Left lung (tissue), 1 donor: ENCODE measurements around the gene GDAP1L1.

DNA sequence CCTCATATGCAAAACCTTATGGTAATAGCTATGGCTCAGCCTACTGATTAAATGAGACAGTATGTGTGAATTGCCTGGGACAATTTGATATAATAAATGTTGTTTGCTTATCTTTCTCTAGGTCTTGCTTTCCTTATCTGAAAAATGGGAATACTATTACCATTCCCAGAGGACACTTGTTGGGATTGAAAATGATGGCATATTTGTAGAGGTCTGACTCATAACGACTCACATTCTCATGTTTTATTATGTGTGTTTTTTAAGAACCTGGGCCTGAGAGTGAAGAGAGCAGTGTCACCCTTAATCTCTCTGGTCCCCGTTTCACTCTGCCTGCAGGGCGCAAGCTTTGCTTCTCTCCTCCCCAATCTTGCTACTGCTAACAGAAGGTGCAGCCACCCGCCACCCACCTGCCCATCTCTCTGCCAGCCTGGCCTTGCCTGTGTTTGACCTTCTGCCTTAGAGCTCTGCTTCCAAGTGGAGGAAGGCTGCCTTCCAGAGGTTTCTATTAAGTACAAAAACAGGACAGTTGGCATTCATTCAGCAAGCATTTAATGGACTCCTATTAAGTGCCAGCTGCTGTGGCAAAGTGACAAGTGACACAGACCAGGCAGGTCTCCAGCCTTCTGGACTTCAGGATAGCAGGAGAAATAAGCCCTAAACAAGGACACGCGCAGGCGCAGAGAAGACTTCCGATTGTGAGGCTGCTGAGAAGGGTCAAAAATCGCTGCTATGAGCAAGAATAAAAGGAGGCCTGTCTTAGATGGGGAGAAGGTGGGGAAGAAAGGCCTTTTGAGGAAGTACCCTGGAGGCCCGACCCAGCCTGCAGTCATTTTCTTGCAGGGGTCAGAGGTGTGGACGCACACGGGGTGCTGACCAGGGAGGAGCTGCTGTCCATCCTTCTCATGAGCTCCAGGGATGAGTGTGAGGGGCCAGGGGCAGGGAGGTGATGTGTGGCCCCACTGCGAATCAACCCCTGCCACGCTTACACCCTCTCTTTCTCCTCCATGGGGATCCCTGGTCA lies 112.5 kb downstream of the JPH2 start:
- PRO-cap = no peak

DNA sequence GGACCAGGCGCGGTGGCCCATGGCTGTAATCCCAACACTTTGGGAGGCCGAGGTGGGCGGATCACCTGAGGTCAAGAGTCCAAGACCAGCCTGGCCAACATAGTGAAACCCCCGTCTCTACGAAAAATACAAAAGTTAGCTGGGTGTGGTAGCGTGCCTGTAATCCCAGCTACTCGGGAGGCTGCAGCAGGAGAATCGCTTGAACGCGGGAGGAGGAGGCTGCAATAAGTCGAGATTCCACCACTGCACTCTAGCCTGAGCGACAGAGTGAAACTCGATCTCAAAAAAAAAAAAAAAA lies 41.7 kb downstream of the JPH2 start:
- PRO-cap = no peak

GRCh38 chr20:44175198-44175661 lies 11.8 kb downstream of the JPH2 start:
- PRO-cap = no peak

DNA sequence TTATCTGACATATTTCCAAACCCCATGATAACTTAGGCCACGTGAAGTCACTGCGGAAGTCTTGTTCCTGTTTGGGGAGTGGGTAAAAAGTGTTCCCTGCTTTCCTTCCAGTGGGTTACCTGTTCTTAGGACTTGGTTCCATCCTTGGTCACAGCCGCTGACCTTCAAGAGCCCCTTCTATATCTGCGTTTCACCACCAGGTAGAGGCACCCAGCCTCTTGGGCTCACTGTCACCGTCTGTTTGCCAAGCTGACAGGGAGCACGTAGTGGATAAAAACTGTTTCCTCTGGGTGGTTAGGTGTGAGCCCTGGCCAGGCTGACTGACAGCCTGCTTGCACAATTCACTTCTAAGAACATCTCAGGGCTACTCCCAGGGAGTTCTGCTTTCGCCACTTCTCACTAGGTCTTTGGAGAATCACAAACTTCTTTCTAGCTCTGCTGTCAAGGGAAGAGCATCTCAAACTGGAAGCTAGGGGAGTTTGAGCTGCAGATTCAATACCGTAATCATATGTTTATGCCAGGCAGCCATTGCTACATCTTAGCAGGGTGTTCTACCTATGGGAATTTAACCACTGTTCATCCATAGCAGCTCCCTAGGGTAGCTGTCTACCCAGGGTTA lies 1.8 kb upstream of the JPH2 start:
- PRO-cap = no peak

- PRO-cap = no peak
Measured at GRCh38 chr20:44195472-44196434, 8.8 kb upstream of the JPH2 start.

DNA sequence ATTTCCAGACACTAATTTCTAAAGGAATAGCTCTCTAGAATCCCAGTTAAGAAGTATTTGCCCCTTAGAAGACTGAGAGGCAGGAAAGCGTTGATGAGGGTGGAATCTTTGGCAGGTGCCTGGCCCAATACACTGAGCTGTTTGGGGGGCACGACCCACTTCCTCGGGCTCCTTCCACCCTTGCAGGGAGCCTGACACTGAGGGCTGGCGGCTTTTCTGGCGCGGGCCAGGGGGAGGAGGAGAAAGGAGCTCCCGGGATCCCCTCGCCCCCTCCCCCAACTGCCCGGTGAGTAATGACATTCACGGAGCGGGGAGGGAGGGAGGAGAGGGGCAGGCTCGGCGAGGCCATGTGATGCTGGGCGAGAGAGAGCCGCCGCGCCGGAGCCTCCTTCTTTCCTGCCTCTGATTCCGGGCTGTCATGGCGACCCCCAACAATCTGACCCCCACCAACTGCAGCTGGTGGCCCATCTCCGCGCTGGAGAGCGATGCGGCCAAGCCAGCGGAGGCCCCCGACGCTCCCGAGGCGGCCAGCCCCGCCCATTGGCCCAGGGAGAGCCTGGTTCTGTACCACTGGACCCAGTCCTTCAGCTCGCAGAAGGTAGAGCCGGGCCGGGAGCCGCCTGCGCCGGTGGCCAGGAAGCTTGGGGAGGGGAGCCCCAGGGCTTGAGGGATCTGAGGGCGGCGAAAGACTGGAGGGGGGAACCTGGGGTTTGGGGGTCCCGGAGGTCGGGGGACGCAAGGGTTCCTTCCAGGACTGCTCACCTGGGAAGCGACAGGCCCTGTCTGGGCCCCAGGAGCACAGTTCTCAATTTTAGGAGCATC lies at the start of gene GDAP1L1:
GDAP1L1 (plus strand) TSS at position 392 of the 822 bp plus-strand sequence.
- PRO-cap = no peak

DNA sequence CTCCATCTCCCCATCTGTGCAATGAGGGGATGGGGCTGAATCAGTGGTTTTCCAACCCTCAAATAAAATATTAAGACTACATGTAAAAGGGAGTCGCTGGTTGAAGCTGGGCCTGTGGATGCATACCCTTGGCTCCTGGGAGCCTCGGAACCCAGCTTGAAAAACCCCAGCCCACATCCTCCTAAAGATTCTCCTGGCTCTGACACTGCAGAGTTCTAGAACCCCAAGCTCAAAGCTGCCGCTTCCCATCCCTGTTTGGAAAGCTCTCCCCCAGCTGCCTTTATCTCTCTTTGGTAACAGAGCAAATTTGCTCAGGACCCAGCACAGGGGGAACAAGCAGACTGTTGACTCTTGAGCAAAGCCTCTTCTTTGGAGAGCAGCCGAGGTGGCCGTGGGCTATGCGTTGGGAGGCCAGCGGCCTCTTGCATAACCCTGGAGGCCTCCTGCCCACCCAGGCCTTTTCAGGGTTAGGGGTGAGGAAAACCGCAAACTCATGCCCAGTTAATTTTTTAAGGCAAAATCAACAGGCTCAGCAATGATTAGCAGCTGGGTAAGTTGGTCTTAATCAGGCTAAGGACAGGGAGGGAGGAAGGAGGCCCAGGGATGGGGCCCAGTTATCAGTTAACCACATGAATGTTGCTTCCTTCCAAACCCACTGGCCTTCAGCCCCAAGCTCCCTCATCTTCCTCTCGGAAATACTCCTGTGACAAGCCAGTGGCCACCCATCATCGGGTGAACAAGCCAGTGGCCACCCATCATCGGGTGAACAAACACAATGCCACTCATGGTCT lies 39.0 kb downstream of the HNF4A start:
- PRO-cap = no peak

DNA sequence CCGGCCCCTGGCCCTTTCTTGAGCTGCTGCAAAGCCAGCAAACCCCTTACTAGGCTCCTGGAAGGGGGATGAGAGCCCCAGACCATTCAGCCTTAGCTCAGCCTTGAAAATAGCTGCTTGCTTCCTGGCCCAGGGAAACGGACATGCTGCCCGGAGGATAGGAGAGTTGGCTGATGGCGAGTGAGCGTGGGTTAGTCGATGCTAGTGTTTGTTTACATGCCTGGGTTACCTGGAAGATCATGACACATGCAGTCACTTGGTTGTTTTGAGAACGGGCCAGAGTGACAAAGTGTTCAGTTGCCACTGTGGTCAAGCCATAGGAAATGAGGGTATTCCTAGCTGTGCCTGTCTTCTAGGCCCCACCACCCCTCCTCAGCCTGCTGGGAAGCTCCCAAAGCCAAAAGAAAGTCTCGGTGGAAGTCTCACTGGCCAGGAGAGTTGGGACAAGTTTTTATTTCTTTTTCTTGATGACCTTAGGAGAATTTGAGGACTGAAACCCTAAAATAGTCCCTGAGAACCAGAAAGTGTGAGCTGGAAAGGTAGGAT lies 54.7 kb downstream of the HNF4A start:
- PRO-cap = no peak

DNA sequence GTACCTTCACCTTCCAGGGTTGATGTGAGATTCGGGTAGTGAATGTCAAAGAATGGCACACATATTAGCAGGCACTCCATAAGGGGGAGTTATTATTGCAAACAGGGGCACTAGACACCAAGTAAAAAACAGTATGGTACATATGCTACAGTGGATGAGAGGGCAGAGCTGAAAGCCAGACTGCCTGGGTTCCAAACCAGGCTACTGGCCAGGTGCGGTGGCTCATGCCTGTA lies 7.8 kb upstream of the TTPAL start:
- PRO-cap = no peak

DNA sequence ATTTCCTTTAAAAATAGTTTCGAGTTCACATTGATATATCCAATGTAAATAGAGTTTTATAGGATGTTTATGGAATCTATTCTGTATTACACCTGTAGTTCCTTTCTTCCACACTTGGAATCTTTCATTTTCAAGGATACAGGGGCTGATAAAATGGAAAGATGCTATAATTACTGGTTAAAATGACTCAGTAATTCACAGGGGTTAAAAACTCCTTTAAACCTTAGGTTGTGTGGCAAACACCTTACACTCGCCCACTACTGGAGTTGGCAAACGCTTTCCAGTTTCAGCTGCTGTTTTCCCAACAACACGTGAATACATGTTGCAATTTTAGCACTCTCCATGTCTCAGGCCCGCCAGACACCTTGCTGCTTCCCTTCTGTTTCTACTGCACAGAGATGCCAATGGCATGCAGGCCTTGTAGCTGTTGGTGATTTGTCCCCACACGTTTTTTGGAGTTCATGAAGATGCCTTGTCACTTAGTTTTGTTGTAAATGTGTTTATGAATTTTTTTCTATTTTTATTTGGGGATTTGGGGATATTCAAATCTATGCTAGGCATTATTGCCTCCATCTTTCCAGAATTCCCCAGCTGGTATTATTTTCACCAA lies 5.4 kb upstream of the TTPAL start:
- PRO-cap = no peak

DNA sequence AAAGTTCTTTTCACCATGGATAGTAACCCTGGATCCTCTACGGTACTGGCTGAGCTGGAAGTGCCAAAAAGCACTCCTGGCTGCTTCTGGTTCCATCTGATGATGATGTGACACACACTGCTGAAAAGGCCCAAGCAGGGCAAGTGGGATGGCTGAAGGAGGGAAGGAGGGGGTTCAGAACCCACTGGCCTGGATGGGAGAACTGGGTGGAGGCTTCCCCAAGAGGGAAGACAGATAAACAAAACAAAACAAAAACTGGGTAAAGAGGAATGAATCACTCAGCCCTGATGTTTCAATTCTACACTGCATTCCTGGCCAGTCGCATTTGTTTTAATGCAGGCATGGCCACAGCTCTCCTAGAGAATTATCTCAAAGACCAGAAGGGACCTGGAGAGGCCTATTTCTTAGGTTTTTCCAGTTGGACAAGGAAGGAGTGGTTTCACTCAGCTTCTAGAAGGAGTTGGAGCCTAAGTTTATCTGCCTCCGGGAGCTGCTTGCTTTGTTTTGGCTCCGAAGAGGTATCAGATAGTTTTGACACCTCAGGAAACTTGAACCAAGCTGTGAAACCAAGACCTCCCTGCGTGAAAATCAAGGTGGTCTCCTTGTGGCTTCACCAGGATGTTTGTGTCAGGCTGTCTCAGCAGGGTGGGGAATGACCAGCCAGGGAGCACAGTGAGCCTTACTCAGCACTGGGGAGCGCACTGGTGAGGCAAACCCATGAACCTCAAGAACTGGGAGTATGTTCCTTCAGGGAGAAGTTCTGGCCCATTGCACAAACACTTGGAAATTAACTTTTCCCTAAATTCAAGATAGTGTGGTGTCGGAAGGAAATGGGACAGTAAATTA lies 16.1 kb downstream of the TTPAL start:
- PRO-cap = no peak

GRCh38 chr20:44494887-44495937 lies 19.5 kb downstream of the TTPAL start:
- PRO-cap = no peak

- PRO-cap = no peak
Measured at GRCh38 chr20:44501090-44501665, 20.7 kb downstream of the SERINC3 start.

GRCh38 chr20:44531544-44532743 lies 10.1 kb upstream of the SERINC3 start:
- PRO-cap = bidirectional peak, plus-strand start at chr20:44531842, minus-strand start at chr20:44531806; unidirectional peak, minus-strand start at chr20:44532138

DNA sequence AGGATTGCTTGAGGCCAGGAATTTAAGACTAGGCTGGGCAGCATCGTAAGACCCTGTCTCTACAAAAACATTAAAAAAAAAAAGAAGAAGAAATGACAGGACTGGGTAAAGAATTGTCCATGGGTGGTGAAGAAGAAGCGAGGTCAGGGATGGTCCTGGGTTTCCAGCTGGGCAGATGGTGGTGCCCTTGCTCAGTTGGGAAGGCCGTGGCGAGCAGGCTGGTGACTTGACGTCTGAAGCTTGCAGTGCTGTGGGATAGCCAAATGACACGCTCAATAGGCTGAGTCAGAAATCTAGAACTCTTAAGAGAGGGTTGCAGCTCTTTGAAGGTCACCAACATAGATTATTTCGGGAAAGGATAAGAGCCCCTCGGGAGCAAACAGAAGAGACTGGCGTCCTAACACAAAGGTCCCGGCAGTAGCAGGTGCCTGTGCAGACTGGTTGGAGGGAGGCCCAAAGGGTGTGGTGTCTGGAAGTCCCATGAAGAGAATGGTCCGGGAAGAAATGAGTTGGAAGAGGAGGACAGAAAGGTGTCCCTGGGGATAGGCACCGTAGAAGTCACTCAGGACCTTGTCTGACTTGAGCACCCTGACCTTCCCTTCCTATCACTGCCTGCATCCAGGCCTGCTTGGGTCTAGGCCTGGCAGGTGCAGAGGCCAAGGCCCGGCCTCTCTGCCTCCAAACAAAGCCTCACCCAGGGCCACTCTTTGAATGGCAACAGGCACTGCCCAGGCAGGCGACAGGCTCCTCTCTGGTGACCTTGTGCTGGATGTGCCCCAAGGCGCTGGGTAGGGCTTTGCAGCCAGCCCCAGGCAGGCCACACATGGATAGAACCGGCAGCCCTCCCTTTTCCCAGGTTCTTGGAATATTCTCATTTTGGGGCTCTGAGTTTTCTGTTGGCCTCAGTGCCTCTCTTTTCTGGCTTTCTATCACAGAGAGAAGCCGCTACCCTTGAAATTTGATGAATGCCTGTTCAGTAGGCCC lies 18.5 kb downstream of the PKIG start:
- PRO-cap = no peak

DNA sequence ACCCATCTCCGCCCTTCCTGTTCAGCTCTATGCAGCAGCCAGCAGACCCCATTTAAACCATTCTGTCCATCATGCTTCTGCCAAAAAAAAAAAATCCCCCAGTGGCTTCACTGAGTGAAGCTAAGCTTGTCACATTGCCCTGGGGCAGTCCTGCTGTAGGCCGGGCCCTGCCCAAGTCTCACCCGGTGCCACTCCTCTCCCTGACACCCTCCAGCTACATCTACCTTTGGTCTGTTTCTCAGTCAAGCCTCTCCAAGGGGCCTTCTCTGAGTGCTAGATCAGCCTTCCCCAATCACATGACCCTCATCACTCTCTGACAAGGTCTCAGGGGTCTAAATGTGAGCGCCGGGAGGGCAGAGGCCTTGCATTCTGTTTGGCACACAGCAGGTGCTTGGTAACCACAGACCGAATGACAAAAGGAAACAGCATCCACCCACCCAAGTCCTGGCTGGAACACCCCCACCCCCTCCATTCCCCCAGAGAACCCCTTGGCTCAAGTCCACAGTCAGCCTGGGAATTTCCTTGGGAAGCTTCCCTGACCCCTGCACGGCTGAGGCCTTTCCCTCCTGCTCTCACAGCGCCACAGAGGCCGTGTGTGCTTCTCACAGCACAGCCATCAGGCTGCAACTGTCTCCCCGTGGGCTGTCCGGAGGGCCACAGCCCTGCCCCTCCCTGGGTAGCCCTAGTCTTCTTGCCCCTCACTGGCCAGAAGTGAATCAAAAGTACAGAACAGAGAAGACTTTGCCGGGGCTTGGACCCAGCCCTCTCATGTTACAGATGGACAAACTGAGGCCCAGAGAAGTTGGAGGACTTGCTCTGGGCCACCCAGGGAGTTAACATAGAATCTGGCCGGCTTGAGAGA lies 32.9 kb downstream of the PKIG start:
- PRO-cap = no peak

- PRO-cap = no peak
Measured at GRCh38 chr20:44633446-44633997, 18.0 kb downstream of the ADA start.

DNA sequence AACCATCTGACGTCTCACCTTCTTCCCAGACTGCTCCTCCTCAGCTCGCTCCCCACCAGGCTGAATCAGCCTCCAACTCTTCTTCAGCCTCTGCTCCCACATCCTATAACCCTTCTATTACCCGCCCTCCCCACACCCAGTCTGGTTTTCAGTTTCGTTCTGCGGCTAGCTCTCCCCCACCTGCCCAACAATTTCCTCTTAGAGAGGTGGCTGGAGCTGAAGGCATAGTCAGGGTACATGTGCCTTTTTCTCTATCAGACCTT lies 20.1 kb upstream of the ADA start:
- PRO-cap = unidirectional peak, minus-strand start at position 143 of the sequence

DNA sequence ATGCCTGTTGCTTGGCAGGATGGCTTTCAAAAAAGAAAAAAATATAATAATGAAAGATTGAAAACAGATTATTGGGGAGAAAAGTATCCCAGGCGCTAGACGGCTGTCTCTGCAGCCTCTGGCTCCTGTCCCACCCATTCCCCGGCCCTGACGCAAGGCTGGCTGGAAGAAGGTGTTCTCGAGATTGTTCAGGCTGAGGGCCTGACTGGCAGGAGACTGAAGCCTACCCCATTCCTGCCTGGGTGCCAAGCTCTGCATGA lies 23.6 kb upstream of the CCN5 start:
- PRO-cap = no peak

- PRO-cap = no peak
Measured at GRCh38 chr20:44706197-44707070, 8.7 kb upstream of the CCN5 start.